ENCODE measurements around a stretch of chr1.

DNA sequence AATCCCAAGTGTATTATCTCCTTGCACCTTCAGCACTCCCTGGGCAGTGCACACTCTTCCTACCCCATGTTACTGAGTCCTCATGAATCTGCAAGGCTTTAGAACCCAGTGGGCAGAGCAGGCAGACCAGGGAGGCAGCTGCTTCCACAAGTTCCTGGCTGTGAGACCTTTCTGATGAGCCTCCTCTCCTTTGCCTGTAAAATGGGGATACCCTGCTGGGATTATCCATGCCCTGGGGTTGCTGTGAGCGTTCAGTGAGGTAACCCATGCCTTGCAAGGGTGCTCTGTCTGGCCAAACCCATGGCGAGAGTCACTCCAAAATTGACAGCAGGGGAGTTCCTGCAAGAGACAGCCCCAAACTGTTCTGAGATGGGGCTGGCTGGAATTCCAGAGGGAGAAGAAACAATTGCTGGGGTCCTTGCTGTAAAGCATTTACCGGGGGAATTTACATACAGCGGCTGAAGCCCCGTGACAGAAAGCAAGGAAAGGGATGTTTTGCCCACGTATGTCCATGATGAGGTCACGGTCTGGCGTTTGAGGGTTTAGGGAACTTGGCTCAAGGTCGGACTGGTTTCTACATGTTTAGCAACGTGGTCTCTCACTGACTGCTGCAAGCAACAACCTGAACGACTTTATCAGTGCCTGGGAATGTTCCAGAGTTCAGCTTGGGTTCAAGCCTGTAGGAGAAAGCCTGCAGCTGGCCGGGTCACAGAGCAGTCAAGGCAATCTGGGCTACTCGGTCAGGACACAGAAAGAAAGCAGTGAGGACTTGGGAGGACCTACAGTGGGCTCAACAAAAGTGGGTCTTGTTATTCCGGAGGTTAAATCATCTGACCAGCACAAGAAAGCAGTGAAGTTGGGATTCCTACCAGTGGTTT lies 323.1 kb downstream of the AJAP1 start:
- RRBS = no CpG with 5 or more reads among the region's 14 CpGs

DNA sequence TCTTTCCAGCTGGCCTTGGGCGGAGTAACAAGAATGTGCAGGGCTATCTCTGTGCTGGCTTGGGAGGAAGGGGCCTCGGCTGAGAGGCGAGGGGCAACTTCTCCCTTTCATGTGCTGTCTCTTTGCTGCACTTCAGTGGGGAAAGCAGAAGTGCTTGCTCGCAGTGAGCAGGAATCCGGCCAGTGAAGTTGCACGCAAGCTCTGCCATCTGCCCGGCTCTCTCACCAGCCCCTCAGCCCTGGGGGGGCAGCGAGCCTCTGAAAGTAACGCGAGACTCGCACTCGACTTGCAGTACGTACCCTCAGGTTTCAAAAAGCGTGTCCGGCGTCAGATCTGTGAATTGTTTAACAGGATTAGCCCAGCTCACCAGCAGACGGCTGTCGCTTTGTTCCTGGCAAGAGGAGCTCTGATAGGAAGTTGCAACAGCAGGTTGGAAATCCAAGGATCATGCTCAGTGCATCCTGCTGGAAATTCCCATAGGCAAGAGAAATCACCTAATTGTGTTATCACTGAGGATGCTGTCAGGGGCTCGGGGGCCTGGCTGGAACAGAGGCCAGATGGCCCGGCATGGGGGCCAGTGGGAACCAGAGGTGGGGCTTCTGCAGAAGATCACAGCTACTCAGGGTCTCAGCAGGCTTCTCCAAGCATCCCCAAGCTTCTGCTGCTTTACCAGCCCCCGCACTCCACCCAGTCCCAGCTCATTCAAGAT lies 221.0 kb downstream of the NPHP4 start:
- RRBS = 0% methylated on average over 3 of the region's 21 CpGs

DNA sequence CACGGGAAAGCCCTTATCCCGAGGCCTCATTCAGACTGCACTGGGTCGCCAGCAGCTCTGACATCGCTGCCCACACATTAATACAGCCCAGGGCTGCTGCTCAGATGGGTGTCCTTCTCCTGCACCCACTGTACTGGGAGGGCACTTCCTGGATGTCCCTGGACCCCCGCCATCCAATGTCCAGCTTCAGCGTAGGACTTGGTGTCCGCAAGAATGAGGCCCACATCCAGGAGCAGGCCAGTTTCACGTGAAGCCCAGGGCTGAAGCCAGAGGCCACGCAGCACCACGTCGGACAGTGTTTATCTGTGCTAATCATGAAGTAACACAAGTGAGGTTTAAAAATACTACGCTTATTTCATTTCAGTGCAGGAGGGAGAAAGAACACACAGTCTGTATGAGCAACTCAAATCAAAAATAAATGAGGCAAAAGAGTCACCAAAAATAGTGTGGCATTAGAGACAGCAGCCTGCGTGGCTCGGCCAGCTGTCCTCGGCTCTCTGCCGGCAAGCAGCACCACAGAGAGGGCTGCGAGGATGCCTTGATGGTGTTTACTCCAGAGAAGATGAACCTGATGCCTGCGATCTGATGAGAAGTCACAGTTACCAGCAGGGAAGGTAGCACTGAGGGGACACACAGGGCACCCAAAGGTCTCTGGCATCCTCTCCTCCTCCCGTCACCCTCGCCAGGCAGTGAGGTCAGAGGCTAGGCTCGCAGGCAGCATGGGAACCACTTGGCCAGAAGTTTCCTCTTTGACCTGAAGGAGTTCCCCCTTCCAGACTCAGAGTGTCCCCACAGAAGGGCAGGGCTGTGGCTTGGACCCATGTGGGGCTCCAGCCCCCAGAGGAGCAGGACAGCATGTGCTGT lies 22.1 kb upstream of the NPHP4 start:
- RRBS = no CpG with 5 or more reads among the region's 21 CpGs

DNA sequence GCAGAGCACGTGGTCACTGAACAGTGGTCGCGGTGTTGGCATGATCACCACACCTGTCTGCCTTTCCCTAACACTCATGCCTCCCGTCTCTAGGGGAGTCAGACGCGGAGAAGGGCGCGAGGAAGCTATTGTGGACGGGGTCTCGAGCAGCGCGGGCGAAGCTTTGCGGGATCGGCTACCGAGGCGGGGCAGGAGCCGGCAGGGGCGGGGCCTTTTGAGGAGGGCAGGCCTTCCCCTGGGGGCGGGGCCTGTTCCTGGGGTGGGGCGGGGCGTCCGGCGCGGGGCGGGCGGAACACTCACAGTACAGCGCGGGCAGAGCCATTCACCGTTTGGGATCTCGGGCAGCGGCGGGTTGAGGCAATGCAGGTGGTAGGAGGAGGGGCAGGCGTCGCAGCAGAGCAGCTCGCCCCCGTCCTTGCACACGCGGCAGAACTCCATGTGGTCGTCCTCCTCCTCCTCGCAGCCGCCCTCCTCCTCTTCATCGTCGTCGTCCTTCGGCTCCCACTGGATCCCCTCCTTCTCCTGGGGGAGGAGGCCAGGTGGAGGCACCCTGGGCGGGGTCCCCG lies 31.5 kb downstream of the CHD5 start:
- RRBS = 8% methylated on average over 6 of the region's 48 CpGs

DNA sequence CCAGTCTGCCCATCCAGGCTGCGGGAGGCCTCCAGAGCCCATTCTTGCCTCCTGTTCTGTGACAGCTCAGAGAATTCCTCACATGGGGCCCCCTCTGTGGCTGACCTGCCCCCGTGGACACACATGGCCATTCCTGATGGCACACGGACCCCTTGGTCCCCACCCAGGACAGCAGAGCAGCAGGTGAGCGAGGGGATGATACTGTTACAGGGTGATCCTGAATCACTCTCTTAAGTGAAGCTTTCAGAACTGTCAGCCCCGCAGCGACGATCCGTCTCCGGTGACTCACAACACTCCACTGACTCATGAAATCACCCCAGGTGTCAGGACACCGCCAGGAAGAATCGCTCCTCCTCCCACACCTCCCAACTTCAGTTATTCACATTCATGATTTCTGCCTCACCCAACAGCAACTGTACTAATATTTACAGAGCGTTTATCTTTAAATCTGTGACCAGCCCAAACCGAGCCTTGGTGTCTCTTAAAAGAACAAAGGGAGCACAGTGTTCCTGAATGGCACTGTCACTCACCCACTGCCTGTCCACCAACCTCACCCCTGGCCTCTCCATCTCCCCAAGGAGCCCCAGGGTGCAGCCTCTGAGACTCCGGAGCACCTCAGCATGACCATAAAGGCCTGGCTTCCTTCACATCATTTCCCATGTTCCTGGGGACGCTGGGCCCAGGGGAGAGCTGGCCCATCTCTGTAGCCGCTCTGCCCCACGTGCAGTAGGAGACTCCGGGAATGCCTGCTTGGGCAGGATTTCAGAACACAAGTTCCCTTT lies 22.3 kb downstream of the CHD5 start:
- RRBS = no CpG with 5 or more reads among the region's 18 CpGs

GRCh38 chr1:6198796-6199482 lies 456 bp downstream of the RPL22 start:
- RRBS = 2% methylated on average over 17 of the region's 44 CpGs

GRCh38 chr1:6209167-6209653 lies 3.3 kb downstream of the RNF207 start:
- RRBS = no CpG with 5 or more reads among the region's 44 CpGs

DNA sequence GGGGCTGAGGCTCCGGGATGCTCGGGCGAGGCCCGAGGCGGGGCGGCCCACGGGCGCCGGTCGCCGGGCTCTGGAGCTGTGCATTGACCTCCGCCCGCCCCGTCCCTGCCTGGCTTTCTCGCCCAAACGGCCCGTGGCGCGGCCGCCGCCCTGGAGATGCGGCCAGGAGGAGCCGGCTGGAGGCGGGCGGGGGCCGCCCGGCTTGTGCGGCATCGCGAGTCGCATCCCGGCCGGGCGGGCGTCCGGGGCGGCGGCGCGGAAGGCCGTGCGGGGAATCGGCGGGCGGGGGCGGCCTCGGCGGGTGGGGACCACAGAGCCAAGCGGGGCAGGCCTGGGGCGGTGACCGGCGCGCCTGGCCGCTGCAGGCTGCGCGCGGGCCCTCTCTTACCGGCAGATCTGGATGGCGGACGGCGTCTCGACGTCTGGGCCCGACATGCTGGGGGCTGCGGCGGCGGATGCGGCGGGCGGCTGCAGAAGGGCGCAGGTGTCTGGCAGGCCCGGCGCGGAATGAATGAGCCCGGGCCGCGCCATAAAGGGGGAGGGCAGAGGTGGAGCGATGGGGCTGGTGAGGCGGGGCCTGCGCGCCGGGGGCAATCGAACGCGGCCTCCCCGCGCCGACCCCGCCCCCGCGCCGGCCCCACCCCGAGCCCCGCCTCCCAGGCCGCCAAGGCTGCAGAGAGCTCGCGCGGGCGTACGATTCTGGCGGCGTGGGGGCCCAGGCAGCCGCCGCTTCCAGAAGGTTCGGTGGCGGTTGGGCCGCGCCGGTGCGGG lies 513 bp downstream of the ACOT7 start:
- RRBS = 4% methylated on average over 44 of the region's 110 CpGs

DNA sequence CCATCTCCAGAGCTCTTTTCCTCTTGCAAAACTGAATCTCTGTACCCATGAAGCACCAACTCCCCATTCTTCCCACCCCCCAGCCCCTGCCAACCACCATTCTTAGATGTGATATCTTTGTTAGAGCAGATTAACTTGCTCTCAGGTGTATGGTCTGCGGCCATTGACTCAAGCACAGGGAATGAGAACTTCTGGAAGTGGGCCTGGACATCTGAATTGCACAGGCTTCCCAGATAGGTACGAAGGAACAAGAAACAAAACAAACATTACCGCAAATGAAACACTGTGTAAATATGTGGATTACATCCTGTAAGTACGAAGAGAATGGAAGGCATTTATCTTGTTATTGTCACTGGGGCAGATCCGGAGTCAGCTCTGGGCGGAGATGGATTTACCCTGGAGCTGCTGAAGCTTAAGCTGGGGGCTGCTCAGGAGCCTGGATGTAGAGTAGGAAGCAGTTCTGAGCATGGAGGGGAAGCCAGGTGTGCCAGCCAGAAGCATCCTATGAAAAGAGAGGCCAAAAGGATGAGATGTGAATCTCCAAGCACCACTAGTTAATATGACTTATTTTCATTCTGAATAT lies 6.8 kb downstream of the HES2 start:
- RRBS = no CpG with 5 or more reads among the region's 6 CpGs

- RRBS = no CpG with 5 or more reads among the region's 15 CpGs
These were observed 15.9 kb downstream of the TNFRSF25 start for GRCh38 chr1:6449959-6450637.

DNA sequence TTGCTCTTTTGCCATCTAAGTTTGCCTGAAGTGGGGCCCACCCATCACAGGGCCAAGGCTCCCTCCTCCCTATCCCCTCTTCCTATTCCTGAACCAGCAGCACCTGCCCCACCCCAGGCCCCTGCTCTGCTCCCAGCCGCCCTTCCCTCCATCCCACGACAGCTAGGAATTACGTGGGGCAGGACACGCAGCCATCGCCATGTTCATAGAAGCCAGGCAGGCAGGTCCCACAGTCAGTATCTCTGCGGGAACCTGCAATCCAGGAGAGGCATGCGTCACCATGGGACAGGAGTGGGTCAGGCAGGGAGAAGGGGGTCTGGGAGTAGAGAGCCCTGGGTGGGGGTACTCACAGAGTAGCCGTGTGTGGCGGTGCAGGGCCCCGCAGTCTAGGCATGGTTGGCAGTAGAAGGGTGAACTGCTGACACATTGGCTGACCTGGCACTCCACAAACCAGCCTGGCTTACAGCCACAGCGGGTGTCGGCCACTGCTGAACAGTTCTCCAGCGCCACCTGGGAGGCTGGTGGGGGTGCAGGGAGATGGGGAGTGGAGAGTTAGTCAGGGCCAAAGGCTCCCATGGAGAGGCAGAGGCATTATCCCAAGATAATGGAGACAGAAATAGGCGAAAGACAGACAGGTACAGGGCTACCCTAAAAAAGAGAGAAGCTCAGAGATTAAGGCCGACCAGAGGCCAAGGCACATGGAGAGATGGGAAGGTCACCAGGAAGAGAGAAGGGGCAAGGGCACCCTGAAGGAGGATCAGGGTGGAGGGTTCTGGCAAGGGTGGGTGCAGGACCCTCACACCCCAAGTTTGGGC lies 1.6 kb downstream of the TNFRSF25 start:
- RRBS = no CpG with 5 or more reads among the region's 15 CpGs

DNA sequence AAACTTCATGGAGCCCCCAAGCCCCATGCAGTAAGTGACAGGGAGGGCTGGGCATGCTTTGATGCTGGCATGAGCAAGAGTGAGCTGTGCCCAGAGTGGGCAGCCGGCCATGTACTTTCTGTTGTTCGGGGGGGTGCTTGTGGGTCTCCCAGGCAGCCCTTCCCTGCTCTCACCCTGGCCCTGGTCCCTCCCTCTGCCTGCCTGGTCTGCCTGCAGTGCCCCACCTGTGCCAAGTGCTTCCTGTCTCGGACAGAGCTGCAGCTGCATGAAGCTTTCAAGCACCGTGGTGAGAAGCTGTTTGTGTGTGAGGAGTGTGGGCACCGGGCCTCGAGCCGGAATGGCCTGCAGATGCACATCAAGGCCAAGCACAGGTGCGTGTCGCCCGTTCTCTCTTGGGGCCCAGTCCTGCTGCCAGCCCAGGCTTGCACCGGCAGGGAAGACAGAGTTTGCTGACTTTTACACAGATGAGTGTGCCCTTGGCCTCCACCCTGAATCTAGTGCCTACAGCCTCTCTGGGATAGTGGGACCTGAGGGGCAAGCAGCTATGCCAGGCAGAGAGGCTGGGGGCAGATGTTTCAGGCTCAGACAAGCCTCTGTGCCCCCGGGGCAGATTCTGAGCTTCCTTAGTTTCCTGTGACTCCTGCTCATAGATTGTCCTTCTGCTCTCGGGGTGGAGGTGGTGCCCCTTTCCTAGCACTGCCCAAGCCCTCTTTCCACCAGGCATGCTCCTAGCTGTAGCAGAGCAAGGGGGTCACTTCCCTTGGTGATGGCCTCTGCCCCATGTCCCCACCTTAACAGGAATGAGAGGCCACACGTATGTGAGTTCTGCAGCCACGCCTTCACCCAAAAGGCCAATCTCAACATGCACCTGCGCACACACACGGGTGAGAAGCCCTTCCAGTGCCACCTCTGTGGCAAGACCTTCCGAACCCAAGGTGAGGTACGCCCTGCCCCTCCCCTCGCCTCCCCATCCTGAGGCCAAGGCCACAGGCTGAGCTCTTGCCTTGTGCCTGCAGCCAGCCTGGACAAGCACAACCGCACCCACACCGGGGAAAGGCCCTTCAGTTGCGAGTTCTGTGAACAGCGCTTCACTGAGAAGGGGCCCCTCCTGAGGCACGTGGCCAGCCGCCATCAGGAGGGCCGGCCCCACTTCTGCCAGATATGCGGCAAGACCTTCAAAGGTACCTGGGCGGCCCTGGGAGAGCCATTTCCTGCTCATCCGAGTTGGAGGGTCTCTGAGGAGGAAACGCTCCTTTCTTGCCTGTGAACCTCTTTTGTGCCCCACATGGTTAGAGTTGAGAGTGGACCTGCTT lies 7.9 kb downstream of the ZBTB48 start:
- RRBS = 23% methylated on average over 4 of the region's 31 CpGs

DNA sequence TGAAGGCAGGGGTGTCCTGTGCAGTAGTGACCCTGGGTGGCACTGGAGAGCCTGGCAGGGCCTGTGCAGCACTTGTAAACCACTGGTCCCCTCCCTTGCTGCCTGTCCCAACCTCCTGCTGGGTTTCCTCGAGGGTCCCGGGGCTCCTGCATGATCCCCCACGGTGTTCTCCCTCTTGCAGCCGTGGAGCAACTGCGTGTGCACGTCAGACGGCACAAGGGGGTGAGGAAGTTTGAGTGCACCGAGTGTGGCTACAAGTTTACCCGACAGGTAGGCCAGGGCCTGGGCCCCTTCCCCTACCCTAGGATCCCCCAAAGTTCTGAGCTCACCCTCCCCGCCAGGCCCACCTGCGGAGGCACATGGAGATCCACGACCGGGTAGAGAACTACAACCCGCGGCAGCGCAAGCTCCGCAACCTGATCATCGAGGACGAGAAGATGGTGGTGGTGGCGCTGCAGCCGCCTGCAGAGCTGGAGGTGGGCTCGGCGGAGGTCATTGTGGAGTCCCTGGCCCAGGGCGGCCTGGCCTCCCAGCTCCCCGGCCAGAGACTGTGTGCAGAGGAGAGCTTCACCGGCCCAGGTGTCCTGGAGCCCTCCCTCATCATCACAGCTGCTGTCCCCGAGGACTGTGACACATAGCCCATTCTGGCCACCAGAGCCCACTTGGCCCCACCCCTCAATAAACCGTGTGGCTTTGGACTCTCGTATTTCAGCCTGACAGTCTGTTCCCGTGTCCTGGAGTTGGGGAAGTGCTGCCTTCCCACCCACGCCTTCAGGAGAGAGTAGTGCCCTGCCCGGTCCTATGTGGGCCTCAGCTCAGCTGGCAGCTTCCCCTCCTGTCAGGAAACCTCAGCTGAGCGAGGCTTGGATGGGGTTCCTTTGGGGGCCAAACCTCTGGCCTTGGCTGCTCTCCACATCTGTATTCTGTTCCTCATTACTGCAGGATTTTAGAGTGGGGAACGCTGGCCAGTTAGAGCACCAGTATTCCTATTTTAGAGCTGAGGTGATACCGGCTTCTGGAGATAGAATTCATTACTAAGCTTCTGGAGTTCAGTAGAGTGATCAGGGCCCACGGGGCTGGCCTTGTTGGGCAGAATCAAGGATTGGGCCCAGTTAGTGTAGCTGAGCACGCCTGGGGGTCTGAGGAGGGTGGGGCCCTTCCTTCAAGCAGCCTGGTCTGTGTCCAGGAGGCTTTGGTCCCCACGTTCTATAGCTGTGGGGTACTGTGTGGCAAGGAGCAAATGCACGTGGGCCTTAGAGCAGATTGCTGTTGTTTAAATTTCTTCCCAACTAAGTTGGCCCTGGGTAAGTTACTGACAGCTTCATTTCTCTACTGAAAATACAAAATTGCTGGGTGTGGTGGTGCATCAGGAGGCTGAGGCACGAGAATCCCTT lies 9.3 kb downstream of the ZBTB48 start:
- RRBS = no CpG with 5 or more reads among the region's 40 CpGs

DNA sequence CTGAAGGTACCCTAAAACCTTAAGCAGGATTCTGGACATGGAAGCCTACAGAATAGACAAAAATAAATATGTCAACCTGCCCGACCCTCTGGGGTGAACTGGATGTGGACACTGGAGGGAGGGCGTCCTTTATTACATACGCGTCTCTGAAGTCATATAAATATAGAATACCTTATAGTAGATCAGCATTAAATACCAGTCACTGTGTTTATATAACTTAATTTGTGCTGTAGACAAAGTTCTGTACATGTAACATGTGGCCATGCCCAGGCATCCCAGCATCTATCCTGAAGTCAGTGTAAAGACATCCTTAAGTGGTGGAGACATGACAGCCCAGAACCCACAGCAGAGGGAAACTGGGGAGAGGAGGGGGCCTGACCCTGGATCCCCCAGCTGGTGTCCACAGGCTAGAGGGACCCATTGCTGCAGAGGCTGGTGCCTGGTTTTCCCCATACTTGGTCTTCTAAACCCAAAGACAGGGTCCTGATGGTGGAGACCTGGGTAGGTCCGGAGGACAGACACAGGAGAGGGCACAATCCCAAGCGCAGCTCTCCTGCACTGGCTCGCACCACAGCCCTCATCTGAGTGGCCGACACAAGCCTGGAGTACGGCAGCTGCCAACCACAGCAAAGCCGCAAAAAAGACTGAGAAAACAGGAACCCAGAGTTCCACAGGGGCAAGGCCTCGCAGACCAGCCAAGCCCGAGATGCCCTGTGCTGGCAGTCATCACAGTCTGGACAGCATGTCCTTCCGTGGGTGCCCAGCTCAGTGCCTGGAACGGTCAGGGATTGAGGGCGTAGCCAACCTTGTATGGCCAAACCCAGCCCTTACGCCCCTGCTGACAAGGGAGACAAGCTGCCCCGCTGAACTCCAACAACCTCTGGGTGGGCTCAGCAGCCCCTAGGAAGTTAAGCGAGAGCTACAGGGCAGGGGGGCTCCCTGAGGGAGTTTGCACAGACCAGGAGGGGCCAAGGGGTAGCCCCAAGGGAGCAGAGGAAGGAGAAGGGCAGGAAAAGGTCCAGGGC lies 11.3 kb downstream of the ZBTB48 start:
- RRBS = no CpG with 5 or more reads among the region's 18 CpGs

GRCh38 chr1:6592729-6594003 lies 9.5 kb downstream of the KLHL21 start:
- RRBS = 97% methylated on average over 5 of the region's 50 CpGs

DNA sequence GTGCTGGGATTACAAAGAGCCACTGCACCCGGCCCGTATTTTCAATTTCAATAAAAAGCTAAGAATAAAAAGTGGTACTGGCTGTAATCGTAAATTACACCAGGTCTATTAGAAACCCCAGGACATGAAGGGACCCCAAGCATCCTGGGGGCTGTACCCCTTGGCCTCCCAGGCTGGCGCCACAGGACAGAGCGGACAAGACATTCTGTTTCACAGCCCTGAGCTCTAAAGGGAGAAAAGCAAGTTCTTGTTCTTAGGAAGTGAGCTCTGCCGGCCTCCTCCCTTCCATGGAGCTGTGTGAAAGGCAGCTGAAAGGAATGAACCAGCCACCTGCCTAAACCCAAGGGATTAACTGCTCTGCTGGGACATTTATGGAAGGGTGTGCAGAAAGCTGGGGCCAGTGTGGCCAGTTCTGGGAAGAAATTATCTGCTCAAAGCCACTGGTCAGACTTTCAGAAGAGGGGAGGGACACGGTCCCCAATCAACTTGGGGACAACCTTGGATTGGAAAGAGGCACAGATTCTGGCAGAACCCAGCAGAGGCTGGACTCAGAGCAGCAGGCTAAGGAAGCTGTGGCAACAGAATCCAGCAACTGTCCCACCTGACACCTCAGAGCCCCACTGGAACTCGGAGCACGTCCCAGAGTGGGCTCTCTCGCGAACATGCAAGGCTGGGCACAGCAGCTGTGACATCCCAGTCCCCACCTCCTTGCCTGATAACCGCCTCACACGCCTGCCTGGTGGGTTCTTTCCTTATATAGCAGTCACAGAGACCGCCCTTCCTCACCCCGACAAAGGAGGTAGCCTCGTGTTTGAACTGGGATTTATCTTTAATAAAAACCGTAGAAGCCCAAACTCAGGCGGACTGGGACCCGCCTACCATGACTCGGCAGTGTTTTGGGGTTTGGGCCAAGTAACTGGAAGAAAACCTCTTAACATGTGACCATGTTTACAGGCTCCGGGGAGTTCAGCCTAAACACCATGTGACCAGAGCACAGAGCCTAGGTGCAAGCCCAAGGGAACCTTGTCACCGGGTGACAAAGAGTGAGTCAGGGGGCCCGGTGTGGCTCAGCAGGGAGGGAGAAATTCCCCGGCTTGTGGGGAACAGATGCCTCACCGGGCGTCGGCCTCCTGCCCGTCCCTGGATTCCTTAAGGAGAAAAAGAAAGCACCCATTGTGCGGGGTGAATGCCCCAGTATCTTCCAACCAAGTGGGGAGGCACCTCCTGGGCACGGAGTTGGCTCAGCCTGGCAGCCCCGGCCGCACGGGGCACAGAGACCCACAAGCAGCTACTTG lies 1.9 kb downstream of the KLHL21 start:
- RRBS = 4% methylated on average over 3 of the region's 33 CpGs

DNA sequence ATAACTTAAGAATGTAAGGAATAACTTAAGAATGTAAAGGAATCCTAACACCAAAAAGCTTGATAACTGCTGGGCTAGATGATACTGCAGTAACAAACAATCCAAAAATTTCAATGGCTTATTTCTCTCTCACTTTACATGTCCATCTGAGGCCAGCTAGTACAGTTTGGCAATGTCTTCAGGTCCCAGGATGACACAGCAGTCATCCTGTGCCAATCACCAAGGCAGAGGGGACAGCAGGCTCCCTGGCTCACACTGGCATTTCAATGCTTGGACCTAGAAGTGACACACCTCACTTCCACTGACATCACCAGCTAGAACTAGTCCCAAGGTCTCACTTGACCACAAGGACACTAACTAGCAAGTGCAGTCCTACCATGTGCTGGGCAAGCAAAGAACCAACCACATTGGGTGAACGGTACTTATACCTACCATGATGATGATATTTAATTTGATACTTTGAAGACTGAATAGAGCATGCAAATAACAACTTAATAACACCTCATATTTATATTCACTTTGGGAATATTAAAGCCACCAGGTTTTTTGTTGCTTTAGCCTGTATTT lies 15.2 kb downstream of the DNAJC11 start:
- RRBS = no CpG with 5 or more reads among the region's 1 CpG

DNA sequence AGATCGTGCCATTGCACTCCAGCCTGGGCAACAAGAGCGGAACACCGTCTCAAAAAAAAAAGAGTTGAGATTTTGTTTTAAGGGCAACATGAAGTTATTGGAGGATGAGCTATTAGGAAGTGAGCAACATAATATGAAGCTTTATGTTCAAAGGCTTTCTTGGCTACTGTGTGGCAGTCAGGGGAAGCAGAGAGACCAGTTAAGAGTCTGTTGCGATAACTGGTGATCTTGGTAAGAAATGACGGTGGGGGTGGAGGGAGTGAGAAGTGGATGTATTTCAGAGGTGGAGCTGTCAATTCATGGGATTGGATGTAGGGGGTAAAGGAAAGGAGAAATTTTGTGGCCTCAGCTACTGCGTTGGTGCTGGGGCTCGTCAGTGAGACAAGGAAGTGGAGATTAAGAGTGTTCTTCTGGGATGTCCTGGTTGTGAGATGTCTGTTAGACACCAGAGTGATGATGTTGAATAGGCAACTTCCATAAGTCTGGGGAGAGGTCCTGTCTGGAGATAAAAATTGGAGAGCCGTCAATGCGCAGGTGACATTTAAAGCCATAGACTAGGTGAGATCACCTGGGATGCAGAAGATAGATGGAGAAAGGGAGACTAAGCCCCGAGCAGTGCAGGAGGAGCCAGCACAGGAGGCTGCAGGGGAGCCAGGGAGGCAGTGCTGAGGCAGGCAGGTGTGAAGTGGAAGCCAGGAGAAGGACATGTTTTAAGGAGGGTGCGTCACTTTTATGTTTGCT lies 55.1 kb downstream of the CAMTA1 start:
- RRBS = no CpG with 5 or more reads among the region's 11 CpGs

GRCh38 chr1:6882063-6882670 lies 96.9 kb downstream of the CAMTA1 start:
- RRBS = no CpG with 5 or more reads among the region's 2 CpGs

- RRBS = no CpG with 5 or more reads among the region's 12 CpGs
These were observed 332.4 kb downstream of the CAMTA1 start for GRCh38 chr1:7117507-7118184.